H7 (cell line): ENCODE measurements around the gene ETS1.

DNA sequence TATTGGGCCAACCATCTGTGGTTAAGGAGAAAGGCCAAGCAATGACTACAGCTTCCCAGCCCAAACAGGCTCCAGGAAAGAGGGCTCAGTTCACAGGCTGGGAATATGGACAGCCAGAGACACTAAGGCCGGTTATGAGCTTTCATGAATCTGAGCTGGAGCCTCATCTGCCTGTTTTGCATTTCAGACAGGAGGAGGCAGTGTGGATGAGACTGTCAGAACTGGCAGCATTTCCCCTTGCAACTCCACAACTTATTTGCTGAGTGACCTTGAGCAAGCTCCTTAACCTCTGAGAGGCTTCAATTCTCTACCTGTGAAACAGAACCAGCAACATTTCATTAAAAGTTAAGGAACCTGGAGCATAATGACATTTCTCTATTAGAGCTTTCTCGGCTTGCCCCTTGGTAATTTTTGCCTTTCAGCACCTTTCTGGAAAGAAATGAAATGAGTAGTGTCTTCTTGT lies 264.0 kb downstream of the ETS1 start:
- RAMPAGE, long total RNA: no peak

DNA sequence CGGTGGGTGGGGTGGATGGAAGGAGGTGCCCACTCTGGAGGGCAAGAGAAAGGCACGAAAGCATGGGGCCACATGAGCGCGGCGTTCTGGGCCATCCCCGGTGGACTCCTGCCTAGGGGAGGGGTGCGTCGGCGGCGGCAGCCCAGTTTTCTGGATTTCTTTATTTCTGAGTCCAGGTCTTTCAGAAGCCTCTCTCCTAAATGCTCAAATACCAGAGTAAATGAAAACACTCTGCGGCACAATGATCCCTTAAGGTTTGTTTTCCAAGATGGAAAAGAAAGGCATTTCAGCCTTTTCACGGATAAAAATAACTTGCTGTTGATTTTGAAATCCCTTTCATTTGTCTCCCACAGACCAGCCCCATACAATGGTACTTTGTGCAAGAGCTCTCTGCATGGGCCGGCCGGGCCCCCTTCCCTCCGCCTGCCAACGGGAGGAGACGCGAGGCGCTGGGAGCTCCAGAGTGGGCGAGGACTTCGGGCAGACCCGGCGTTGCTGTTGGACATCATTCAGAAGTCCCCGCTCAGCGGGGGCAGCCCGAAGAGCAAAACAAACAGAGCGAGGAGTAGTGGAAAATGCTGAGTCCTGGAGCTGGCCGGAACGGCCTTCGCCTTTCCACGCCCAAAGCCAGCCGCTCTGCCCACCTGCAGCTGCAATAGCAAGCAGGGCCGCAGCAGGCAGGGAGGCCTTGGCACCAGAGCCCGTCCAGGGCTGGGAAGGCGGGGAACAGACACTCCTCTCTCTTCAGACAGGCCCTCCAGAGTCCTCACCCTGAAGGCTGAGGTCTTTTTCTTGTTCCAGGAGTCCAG lies 135.8 kb downstream of the ETS1 start:
- RAMPAGE, long total RNA: no peak

DNA sequence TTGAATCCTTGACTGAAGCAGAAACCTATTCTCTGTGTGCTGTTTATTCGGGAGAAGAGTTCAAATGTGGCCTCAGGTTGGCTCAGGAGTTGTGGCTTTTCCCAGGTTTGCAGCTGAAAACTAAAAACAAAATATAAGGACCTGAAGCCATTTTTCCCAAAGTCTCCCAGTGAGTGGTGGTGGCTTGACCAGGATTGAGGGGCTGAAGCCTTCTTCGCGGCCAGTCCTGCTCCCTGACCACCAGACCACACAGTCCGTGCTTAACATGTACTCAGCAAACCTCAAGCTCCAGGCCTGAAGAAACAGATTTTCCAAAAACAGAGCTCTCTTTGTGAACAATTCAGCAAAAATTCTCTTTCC lies 129.7 kb downstream of the ETS1 start:
- RAMPAGE, long total RNA: no peak

DNA sequence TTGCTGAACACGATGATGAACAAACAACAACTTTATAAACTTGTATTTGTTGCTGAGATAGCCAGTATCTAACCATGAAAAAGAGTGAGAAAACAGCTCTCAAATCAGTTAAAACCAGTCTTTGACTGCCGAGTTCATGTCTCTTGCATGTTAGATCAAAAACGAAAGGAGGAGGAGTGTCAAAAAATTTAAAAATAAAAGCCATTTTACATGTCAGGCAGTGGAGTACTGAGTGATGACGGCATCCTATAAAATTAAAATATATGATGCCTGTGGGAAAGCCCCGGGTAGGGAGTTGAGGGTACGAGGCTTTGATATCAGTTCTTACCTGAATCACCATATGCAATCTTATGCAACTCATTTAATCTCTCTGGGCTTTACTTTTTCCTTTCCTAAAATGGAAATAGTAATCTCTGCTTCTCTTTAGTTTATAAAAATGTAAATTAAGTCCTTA lies 117.3 kb downstream of the ETS1 start:
- RAMPAGE, long total RNA: no peak

DNA sequence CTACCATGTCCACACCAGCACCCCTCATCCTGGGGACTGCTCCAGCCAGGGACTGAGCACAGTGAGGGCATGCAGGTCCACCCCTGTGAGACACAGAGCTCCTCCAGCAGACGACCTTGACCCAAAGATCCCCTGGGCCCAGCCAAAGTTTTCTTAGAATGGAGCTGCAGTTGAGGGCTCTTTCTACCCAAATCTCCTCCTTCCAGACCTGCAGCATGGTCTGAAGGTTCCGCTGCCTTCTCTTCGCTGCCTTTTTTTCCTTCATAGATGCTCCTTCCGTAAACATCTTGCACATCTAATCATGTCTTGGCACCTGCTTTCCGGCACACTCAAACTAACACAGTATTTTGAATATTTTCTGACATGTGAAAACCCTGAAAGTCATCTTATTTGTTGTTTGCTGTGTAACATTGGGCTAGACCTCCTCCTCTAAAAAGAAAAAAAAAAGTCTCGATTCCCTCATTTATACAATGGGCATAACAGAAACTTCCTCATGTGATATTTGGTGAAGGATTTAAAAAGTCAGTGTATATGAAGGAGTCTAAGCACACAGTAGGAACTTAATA lies 114.7 kb downstream of the ETS1 start:
- RAMPAGE, long total RNA: no peak

- RAMPAGE, long total RNA: no peak
Observed at GRCh38 chr11:128482417-128483256, 104.7 kb downstream of the ETS1 start.

DNA sequence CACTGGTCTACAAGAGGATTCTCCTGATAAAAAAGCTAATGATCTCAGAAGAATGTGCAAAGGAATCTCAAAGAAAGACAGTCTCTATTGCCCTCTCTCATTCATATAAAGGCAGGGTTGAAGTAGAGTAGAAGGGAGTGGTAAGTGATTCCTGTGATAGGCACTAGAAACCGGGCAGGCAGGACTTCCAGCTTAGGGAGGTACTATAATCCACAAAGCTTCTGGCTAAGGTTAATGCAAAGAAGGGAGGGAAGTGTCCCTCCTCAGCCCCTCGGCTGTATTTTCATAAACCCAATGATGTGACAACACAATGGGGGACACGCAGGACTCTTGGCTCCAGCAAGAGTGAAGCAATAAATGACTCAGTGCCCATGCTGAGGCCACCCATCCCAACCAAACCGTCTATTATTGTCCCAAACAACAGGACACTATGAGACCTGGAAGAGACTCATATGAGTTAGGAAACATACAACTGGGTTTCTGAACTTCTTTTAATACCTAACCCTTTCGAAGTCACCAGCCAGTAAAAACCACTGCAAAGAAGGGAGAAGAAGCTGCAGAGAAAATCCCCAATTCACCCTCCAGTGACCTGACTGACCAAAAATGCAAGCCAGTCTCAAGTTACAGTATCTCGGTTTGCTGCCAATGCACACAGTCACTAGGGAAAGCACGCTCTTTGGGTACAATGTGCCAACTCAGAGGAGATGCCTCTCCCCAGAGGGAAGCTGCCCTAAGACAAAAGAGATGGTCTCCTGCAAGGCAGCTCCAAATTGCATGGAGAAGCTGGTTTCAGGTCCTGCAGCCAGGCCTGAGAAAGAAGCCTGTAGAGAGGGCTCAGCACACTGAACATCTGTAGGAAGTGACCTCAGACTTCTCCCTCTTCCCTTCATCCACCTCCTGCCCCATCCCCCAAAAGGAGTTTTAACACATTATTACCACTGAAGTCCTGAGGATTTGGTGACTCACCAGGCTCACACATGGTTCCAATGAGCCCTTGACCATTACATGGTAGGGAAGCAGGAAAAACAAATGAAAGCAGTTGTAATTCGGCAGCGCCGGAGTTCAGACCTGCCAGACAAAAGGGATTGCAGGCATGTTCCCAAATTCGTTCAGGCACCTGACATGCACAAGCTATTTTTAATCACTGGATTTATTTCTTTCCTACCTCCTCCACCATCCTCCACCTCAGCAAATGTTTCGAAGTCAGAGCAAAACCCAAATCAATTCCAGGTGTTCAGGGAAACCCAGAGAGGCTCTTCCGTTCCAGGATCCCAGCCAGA lies 90.3 kb downstream of the ETS1 start:
- RAMPAGE, long total RNA: no peak

GRCh38 chr11:128499524-128500177 lies 87.7 kb downstream of the ETS1 start:
- RAMPAGE, long total RNA: no peak

DNA sequence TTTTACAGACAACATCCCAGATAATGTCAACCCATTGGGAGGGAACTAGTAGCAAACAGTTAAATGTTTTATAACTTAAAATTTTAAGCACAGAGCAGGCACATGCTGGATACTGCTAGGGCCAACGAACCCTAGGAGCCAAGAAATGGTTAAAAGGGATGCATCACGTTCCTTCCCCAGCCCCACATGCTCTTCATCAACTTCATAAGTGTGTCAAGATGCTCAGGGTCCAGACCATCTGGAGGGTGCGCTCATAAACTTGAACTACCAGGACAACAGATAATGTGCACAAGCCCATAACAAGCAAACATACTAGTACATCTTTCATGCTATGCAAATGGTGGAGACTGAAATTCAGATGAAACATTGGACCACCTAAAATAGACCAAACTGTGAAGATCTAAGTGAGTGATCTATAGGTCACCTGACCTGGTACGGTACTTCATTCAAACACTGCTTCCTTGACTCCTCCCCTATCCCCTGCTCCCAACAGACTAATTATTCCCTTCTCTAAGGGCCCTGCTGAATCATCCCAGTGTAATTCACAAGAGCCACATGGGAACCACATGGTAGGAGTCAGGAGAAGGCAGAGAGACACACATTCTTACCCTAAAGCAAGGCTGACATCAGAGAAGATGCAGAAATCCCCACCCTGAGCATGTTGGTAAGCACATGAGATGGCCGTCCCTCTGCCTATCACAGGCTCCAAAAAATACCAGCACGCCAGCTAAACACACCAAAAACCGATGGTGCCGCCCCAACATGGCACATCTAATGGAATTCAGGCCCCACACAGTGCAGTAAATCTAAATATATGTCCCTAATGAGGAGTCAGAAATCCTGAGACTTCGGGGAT lies 83.9 kb downstream of the ETS1 start:
- RAMPAGE, long total RNA: no peak

GRCh38 chr11:128516420-128517205 lies 70.7 kb downstream of the ETS1 start:
- RAMPAGE, long total RNA: no peak

- RAMPAGE, long total RNA: no peak
Observed at GRCh38 chr11:128519051-128519805, 68.1 kb downstream of the ETS1 start.

- RAMPAGE, long total RNA: no peak
Observed at GRCh38 chr11:128520097-128520820, 67.1 kb downstream of the ETS1 start.

DNA sequence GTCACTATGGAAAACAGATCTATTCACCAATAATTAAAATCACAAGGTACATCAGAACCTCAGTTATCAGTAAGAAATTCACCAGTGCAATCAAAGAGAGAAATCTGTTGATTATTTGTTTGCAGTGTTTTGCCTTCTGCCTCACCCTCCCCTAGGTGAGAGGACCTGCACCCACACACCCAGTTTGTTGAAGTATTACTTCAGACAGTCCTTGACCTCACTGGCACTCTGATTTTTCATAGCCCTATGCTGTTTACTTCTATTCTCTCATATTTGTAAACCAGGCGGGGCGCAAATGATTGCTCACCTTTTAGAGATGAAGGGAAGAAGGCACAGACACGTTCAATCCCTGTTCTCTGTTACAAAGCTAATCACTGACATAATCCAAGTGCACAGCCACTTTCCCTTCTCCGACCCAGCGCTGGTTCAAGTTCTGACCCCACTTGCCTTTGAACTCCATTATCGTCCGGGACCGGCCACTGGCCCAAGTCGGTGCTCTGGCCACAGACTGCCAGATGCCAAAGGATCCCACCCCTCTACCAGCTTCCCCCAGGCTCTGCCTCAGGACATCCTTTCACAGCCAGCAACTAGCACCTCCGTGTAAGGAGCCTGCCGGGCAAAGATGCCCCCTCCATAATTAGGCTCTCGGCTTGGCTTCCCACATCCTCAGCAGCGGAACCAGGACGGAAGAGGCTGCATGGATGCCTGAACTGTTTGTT lies 1.7 kb downstream of the ETS1 start:
- RAMPAGE, long total RNA: no peak

DNA sequence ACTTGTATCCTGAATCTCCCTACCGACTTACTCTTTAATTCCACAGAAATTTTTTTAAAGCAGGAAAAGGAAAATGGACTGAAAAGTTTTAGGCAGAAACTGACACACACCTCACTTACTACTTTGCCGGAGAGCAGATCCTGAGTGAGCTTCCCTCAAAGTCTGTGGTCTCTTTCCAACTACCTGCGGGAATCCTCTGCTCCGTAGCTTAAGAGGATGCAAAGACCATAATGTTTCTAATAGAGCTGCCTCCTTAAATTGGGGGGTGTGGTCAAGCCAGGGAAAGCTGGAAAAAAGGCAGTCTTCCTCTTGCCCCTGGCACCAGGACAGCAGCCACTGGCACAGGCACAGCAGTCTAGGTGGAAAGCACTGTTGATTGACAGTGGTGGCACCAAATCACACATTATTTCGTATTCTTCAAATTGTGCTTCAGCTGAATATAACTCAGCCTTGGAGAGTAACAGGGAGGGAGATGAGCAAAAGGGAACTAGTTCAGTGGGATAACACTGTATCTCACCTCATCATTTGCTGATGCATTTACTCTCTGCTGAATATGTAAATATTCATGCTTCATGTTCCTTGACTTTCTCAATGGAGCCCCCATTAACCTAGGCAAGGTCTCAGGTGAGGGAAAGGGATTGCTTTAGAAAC lies at the start of gene ETS1:
ETS1 (minus strand) TSS at position 181 of the 651 bp plus-strand sequence.
- RAMPAGE, long total RNA: start-site peak on the minus strand centred at position 182 of the sequence, 5 bp wide, 126 reads

- RAMPAGE, long total RNA: no peak
Observed at GRCh38 chr11:128630313-128630705, 43.0 kb upstream of the ETS1 start.

GRCh38 chr11:128653577-128654450 lies 40.1 kb upstream of the FLI1 start:
- RAMPAGE, long total RNA: no peak

DNA sequence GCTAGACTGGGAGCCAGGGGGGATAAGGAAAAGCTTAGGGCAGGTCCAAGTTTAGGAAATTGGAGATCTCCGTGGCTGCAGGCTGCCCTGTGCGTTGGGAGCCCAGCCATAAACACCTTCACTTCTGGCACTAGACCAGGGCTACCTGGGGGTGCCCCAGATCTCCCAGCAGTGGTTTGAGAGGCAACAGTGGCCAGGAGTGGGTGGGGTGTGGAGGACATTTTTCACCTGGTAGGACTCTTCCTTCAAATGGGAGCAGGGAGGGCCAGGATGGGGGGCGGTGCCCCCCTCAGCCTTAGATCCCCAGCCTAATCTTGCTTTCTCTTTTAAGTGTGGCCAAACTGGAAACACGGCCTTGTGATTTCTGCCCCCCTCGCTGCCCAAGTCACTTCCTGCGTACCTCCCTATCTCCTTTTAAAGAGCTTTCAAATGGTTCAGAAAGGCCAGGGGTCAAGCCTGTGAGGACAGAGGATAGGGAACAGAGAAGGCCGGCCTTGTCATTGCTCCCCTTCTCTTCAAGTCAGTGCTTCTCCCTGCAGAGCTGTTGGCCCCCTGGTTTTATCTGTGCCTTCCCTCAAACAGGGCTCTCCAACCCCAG lies 777 bp downstream of the KCNJ5 start:
- RAMPAGE, long total RNA: no peak

- RAMPAGE, long total RNA: no peak
Observed at GRCh38 chr11:129027337-129027715, 84.7 kb upstream of the TP53AIP1 start.

DNA sequence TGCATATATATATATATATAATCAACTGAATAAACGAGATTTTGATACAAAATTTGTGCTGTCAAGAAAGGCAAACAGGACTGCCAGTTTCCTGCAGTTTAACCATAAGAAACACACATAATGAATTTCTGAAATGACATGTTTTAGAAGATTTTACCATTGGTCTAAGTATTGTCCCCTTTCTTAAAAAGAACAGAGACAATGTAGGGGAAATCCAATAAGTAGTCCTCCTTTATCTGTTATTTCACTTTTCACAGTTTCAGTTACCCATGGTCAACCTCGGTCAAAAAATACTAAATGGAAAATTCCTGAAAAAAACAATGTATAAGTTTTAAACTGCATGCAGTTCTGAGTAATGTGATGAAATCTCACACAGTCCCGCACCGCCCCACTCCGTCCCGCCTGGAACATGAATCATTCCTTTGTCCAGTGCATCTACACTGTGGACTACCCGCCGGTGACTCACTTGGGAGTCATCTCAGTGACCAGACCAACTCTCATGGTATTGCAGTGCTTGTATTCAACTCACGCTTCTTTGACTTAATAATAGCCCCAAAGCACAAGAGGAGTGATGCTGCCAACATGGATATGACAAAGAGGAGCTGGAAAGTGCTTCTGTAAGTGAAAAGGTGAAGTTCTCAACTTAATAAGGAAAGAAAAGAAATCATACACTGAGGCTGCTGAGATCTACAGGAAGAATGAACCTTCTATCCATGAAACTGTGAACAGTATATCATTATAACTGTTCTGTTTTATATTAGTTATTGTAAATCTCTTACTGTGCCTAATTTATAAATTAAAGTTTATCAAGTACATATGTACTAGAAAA lies 48.8 kb downstream of the ARHGAP32 start:
- RAMPAGE, long total RNA: no peak

DNA sequence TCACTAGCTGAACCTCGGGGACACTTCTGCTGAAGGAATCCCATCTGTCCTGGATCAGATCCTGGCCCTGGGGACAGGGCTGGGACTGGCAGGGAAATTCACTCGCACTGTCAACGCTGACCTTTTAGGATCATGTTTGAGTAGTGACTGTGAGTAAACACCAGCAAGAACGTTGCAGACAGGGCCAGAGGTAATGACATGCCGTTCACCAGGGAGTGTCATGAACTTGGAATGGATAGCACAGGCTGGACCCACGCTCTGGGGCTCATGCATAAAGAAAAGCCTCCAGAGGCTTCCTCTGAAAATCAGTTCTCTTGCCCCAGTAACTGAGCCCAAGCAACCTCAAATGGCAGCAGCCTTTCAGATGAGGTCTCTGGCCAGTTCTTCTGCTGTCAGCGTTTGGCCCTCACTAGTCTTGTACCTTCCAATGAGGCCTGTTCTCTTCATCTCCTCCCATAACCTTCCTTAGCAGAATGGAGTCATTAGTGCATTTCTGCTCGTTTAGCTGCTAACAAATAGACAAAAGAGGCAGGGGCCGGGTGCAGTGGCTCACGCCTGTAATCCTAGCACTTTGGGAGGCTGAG lies 51.0 kb upstream of the BARX2 start:
- RAMPAGE, long total RNA: no peak